Thoracic aorta endothelial cell (primary cell): ENCODE results near the genes DGAT2, LRRC32 and TSKU.

- CAGE, long polyA plus RNA = no peak
Observed at GRCh38 chr11:75346722-75347310, 4.6 kb downstream of the ARRB1 start.

DNA sequence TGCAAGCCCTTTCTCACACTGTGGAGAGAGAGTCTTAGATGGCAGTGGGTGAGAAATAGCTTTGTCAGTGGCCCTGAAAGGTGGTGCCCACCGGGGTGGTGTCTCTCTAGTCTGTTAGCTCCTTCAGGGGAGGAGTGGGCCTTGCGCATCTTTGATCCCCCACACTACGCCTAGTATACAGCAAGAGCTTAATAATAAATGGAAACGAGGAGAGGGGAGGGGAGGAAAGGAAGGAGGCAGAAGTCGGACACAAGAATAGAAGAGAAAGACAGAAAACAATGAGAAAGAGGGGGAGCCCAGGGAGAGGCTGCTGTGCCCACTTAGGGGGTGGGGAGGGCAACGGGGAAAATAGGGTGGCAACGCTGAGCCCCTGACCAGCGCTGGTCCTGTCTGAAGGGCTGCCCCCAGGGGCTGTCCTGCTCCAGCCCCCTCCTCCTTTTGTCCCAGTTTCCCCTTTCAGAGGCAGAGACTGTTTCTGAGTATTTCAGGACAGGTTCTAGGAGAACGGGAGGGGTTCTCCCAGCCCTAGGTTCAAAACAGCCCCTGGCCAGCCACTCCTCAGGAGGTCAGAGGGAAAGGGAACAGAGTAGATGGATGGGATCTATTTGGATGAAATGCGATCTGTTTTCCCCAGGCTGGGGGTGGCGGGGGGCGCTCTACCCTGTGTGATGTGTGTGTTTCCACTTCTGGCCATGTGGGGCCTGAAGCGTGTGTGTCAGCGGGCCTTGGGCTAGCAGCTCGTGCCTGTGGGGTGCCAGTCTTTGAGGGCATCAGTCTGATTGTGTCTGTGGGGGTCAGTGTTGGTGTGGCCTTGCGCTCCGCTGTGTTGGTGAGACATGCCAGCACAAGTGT is 1.1 kb downstream of the ARRB1 start:
- CAGE, long polyA plus RNA = no peak

GRCh38 chr11:75351384-75351563 is 187 bp downstream of the ARRB1 start:
- CAGE, long polyA plus RNA = no peak

- CAGE, long polyA plus RNA = no peak
Observed at GRCh38 chr11:75430998-75431465, 2.0 kb downstream of the KLHL35 start.

DNA sequence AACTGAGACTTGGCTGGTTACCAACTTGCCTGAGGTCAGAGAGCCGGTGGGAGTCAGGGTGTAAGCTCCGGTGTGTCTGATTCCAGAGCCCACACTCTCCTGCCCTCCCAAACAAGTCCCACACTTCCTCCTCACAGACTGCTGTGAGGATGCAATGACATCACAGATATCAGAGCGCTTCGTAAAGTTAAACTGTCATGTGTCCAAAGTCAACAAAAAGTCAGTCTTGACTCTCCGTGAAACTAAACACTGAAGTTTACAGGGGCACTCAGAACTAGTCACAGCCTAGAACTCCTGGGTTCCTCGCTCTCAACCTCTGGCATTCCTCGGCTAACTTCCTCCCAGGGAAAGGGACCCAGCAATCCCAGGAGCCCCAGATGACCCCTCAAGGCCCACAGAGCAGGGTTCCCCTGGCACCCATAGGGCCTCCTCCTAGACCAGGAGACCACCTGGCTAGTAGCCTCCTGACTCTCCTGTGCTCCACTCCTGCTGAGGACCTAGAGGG is 12.3 kb downstream of the GDPD5 start:
- CAGE, long polyA plus RNA = no peak

GRCh38 chr11:75768012-75769101 is at the start of gene DGAT2:
DGAT2 (plus strand) TSS chr11:75768778.
- CAGE, long polyA plus RNA = no peak

DNA sequence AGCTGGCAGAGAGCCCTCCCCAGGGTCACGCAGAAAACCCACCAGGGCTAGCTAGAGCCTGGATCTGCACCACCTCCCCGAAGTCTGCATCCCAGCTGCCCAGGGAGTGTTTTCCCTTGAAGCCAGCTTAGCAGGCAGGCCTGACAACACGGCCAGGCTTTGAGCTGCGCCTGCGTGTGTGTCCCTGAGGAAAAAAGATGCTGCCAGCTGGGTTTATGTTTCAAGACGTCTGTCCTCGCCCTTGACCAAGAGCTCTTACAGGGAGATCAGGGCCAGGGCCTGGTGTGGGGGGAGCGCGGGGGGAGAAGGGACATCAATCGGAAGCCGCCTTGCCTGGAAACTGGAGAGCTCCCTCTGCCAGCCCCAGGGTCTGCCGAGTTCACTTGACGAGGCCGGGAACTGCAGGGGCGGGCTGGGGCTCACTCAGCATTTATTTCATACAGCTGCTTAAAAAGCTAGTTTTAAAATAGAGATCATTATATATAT is 20.3 kb downstream of the WNT11 start:
- CAGE, long polyA plus RNA = no peak

DNA sequence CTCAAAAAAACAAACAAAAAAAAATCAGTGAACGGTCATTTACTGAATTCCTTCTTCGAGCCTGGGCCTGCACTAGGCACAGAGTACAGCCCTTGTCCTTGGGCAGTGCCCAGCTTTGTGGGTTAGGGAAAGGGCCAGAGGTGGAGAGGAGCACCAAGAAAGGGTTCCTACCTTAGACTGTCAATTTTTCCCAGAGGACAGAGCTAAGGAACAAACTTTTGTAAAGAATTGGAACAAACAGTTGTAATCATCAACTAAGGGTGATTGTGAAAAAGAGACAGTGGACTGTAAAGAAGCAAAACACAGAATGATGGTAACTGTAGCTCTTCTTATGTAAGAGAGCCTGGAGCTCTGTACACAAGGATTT is 10.8 kb downstream of the GVQW3 start:
- CAGE, long polyA plus RNA = no peak

- CAGE, long polyA plus RNA = no peak
Observed at GRCh38 chr11:76445321-76446154, 720 bp downstream of the EMSY start.

DNA sequence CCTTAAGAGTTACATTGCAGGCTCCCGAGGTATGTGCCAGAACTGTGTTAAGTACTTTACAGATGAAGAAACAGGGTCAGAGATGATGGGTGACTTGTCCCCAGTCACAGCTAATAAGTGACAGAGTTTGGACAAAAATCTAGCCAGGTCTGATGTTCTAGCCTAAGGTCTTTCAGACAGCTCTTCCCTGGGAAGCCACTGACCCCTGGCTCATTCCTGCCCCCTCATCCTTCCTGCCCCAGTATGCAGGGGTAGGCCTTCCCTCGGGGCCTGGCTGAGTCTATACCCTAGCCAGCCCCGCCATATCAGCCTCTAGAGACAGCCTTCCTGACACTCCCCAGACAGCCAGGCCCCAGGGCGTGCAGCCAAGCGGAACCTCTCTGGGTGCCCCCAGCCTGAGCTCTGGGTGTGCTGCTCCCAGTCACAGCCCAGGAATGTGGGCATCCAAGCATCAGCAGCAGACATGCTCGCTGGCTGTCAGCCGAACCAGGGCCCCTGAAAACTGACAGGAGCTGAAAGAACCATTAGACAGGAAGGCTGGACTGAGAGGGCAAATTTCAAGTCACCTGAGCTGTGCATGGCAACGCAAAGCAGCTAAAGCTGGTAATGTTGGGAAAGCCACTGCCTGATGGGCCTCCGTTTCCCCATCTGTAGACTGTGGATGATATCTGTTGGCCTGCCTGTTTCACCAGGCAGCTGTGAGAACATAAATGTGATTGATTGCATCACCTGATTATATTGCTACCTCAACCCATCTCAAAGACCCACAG is 93.3 kb downstream of the LRRC32 start:
- CAGE, long polyA plus RNA = no peak

- CAGE, long polyA plus RNA = no peak
Observed at GRCh38 chr11:76629970-76630816, 40.4 kb downstream of the LRRC32 start.

DNA sequence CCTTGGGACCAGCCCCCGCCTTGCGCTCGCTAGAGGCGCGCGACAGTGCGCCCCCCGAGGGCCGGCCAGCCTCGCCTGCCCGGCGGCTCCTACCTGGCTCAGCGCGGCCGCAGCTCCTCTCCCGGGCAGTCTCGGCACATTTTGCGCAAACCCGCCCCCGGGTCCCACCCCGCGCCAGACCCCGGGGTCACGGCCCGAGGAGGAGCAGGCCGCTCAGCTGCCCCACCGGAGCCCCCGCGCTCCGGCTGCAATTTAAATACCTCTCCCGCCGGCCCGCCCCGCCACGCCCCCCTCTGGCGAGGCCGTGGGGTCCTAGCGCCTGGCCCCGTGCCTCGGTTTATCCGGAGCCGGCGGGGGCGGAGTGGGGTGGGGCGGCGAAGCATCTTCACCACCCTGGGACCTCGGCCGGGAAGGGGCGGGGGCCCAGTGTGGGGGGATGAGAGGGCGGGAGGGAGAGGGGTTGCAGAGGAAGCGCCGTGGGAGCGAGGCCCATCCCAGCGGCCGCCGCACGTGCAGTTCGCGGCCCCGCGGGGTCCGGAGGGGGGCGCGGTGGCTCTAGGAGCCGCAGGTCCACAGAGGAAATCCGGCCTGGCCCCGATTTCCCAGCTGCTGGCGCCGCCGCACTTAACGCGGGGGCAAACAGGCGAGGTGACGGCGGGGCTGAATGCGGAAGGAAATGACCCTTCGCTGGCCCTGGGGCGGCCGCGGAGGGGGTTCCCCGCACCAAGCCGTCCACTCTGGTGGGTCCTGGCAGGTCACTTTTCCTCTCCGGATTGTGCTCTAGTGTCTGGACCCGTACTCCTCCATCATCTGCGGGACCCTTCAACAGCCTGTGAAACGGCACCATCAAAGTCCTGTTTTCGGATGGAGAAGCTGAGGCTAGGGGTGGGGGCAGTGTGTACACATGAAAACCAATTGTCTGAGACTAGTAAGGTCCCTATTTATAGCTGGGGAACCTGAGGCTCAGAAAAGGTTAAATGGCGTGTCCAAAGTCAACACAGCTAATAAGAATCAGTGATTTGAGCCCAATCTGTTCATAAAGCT is at the start of gene LRRC32:
Gene LRRC32 (minus strand): TSS at position 227 of the 1,044 bp plus-strand sequence.
- CAGE, long polyA plus RNA = no peak

- CAGE, long polyA plus RNA = no peak
Observed at GRCh38 chr11:76768480-76769177, 14.5 kb upstream of the TSKU start.

- CAGE, long polyA plus RNA = no peak
Observed at GRCh38 chr11:76781734-76782527, 1.2 kb upstream of the TSKU start.

DNA sequence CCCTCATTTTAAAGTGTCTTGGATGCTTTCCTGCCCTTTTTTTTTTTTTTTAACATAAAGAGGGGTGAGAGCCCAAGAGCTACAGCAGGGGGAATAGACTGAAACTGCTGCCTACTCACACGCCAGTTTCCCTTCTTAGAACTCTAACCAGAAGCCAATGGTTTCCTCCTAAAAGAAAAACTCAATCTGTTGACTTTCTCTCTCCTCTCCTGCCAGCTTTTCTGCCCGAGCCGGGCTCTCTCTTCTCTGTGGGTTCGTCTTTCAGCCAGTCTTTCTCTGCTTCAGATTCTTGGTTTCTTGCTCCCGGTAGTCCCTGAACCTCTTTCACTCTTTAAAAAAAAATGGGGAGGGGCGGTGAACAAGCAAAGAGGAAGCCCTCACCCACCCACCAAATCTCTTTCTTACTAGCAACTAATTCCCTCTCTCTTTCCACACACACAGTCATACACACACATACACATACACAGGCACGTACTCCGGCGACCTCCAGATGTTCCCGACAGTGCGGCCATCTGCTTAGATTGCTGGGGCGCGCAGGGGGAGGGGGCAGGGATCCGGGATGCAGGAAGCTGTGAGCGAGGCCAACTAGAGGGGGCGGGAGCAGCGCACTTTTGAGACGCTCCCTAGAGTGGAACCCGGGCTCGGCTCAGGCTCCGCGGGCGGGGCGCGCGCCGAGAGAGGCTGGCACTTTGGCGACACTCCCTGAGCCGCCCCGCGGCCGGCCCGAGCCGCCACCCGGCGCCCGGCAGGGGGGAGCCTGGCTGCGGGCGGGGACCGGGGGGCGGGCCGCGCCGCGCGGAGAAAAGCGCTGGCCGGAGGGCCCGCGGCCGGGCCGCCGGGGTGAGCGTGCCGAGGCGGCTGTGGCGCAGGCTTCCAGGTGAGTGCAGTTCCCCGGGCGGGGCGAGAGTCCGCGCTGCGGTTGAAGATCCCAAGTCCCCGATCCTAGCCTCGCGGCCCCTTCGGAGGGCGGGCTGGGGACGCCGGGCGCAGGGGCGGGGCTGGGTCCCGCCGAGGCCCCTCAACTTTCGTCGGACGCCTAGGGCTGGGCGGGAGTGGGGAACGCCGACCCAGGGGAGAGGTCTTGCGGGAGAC is at the start of gene TSKU:
Gene TSKU (plus strand): TSS at position 829 of the 1,092 bp plus-strand sequence.
- CAGE, long polyA plus RNA = no peak

DNA sequence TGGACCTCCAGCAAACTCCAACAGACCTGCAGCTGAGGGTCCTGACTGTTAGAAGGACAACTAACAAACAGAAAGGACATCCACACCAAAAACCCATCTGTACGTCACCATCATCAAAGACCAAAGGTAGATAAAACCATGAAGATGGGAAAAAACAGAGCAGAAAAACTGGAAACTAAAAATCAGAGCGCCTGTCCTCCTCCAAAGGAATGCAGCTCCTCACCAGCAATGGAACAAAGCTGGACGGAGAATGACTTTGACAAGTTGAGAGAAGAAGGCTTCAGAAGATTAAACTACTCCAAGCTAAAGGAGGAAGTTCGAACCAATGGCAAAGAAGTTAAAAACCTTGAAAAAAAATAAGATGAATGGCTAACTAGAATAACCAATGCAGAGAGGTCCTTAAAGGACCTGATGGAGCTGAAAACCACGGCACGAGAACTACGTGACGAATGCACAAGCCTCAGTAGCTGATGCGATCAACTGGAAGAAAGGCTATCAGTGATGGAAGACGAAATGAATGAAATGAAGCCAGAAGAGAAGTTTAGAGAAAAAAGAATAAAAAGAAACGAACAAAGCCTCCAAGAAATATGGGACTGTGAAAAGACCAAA is 69.4 kb upstream of the B3GNT6 start:
- CAGE, long polyA plus RNA = no peak

- CAGE, long polyA plus RNA = no peak
Observed at GRCh38 chr11:76997889-76998320, 36.3 kb upstream of the B3GNT6 start.

DNA sequence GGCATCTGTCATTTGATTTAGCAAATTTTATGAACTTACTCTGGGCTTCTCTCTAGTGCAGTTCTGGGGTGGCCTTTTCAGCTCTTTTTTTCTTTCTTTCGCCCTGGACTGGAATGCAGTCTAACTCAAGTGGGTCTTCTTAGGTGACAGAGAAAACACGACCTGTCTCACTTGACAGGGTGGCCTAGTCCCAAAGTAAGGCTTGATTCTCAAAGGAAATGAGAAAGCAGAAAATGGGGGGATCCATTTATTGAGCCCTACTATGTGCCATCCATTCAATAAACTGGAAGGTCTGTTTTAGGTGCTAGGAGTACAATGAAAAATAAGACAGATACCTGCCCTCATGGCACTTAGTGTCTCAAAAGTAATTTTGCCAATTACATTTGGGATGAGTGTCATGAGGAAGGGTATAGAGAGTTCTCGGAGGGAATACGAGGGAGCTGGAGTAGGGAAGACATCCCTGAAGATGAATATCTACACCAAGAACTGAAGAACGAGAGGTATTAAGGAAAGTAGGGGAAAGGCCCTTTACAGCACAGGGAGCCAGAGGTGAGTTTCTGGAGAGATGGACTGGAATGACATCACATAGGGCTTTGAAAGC is 6.4 kb upstream of the B3GNT6 start:
- CAGE, long polyA plus RNA = no peak

GRCh38 chr11:77172513-77172895 is 44.5 kb downstream of the MYO7A start:
- CAGE, long polyA plus RNA = no peak

GRCh38 chr11:77243065-77243719 is 58.3 kb downstream of the GDPD4 start:
- CAGE, long polyA plus RNA = no peak